Mesenchymal stem cell of adipose (primary cell): Measurements from ENCODE around the genes ZRANB3 and CXCR4.

DNA sequence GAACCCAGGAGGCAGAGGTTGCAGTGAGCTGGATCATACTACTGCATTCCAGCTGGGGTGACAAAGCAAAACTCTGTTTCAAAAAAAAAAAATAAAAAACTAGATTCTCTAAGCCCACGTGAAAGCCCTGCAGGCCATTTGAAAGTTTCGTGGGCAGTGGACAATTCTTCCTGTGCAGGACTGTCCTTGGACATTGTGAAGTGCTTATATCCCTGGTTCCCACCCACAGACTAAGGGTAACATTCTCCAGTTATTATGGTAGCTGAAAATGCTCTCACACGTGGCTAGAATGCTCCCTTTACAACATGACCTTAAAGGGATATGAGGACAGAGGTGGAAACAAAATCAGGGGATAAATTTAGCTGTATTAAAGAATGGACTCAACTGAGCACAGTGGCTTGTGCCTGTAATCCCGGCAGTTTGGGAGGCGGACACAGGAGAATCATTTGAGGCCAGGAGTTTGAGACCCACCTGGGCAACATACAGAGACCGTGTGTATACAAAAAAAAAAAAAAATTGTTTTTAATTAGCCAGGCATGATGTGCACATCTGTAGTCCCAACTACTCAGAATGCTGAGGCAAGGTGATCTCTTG is 167.7 kb downstream of the MGAT5 start:
- CAGE, long polyA plus RNA, result no peak

DNA sequence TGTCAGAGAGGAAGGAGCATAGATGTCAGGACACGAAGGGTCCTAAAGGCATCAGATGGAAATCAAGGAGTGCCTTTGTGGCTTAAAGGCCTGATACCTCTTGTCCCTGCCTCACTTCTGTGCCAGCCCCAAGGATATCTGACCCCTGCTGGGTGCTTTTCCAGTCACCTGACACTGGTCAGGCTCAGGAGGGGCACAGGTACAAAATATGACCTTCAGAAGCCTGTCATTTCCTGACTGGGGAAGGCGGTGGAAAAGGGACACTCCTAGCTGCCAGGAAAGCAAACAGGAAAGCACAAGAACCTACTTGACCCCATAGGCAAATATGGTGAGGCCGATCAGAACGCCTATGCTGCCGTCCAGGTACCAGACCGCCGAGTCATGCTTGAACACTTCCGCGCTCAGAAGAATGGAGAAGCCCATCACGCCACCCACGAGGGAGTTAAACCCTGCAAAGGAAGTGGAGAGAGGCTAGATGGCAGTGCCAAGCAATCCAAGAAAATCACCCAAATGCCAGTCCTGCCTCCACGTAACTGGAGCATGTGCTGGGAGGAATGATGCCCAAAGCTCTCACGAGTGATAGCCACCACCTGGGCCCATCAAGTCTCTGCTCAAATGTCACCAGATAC is 204.0 kb downstream of the MGAT5 start:
- CAGE, long polyA plus RNA, result no peak

GRCh38 chr2:134975596-134976305 is 57.1 kb downstream of the CCNT2 start:
- CAGE, long polyA plus RNA, result no peak

DNA sequence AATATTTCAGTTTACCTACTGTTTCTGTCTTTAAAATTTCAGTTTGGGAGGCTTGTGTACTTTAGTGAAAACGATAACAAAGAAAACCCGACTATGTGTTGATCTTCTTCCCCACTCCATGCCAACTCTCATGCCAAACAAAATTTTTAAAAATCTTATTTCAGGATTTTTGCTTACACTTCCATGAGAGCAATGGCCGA is 62.3 kb downstream of the MAP3K19 start:
- CAGE, long polyA plus RNA, result no peak

DNA sequence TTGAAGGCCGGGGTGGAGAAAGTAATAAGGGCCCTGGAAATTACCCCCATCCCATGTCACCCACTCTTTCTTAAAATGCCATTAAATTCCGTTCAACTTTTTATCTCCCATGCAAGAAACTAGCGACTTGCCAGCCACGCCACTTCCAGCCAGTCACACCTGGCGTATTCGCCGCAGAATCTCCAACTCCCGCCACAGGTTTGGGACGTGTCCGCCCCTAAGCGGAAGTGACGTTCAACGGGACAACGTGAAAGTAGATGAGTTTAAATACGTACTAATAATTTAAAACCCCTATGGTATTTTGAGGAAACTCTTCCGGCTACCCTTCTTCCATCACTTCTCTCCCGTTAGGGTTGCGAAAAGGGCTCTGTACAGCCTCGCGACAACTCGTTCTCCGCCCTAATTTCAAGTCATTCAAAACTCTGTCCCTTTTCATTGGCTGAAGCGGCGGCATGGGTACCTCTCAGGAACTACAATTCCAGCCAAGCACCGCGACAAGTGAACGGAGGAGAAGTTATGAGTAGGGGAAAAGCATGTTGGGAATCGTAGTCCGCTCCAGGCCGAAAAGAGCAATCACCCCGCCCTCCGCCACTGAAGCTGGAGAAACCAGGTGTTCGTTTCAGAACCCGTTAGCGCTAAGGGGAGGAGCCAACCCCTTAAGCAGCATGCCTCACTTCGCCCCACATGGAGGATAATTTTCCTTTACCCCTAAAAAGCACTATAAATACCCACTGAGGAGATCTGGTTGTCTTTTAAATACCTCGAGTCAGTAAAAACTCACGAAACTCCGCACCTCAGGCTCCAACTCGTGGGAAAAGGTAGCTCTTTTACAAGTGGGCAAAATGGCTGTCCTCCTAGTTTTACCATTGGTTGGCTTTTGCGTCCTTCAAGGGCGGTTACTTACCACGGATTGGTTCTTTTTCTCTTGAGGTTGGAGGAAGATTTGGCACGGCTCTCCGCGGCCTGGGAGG is at the start of gene ZRANB3:
Gene ZRANB3 (minus strand): TSS at position 852 of the 971 bp plus-strand sequence.
- CAGE, long polyA plus RNA, result no peak

DNA sequence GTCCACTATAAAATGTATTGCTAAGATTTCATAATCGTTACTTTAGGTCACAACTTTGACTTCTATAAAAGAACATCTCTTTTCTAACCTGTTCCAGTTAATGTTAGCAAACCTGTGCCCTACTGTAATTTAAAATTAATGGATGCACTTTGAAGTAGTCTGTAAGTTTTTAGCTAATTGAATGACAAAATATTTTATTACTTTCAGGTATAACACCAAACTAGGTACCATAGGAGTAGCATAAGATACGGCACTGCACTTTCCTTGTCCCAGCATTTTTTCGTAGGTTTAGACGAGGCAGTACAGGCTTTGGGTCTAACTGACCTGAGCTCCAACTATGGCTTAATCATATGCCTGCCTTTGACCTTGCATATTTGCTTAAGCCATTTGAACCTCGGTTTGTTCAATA is 103.8 kb downstream of the R3HDM1 start:
- CAGE, long polyA plus RNA, result no peak

- CAGE, long polyA plus RNA, result no peak
Measured at GRCh38 chr2:135635574-135636557, 104.6 kb downstream of the R3HDM1 start.

DNA sequence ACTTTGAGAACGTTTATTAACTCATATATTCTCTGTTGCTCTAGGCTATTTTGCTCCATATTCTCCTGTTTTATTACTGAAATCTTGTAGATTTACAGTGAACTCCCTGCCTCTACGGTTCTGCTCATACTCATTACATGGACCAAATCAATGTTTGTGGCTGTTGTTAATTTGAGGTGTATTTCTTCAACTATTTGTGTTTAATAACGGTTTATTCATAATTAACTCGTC is 1.2 kb downstream of the UBXN4 start:
- CAGE, long polyA plus RNA, result no peak

GRCh38 chr2:135761626-135761947 is 19.9 kb downstream of the UBXN4 start:
- CAGE, long polyA plus RNA, result no peak

DNA sequence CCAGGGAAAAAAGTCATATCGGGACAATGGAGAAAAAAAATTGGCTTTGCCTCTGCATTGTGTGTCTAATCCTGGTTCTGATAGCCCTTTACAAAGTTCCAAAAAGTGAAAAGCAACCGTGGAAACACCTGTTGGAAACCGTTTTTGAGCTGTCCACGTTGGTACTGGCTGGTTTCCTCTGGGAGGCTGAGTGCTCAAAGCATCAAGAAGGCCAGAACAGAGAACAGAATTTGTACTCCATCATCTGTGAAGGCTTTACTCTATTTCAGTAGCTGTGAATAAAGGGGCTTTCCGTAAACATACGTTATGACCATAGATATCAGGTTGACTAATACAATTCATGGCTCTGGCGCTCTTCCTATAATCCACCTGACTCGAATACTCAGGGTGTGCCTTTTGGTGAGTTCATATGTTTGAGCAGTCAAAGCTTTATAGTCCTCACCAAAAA is 65.6 kb downstream of the CXCR4 start:
- CAGE, long polyA plus RNA, result no peak

DNA sequence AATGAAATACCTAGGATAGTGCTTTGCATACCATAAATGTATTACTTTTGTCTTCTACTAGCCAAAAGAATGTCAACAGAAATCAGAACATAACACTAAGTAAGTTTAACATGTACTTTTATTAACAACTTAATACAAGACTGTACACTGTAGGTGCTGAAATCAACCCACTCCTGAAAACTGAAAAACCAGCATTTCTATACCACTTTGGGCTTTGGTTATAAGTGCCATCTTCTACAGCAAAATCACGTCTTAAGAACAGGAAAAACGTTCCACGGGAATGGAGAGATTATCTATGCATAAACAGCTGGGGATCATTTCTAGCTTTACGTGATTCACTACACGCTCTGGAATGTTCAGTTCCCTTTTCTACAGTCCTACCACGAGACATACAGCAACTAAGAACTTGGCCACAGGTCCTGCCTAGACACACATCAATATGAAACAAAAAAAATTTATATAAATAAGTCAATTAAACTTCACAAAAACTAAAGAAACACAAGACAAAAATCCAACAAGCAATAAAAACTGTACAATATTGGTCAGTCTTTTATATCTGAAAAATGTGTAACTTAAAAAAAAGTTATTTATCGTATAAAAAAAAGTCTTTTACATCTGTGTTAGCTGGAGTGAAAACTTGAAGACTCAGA is 3.6 kb downstream of the CXCR4 start:
- CAGE, long polyA plus RNA, result no peak

- CAGE, long polyA plus RNA, result no peak
Measured at GRCh38 chr2:136116915-136117862, 760 bp downstream of the CXCR4 start.

GRCh38 chr2:136118010-136118833 is at the start of gene CXCR4:
Gene CXCR4 (minus strand): TSS chr2:136118149.
- CAGE, long polyA plus RNA, result no peak

GRCh38 chr2:136121022-136121534 is 3.1 kb upstream of the CXCR4 start:
- CAGE, long polyA plus RNA, result no peak

- CAGE, long polyA plus RNA, result no peak
Measured at GRCh38 chr2:136136715-136137372, 18.9 kb upstream of the CXCR4 start.

- CAGE, long polyA plus RNA, result no peak
Measured at GRCh38 chr2:136212707-136213662, 95.0 kb upstream of the CXCR4 start.

DNA sequence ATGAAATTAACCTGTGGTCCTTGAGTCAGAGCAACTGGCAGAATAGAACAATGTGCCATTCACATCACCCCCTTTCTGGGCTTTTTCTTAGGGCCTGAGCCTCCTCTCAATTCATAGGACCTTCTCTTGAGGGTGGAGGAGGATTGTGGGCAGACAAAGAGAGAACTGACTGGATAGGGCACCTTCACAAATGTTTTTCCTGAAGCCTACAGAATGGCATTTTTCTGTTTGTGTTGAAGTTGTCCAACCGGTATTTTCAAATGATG is 96.7 kb upstream of the CXCR4 start:
- CAGE, long polyA plus RNA, result no peak

- CAGE, long polyA plus RNA, result no peak
Measured at GRCh38 chr2:136232746-136233247, 114.8 kb upstream of the CXCR4 start.

DNA sequence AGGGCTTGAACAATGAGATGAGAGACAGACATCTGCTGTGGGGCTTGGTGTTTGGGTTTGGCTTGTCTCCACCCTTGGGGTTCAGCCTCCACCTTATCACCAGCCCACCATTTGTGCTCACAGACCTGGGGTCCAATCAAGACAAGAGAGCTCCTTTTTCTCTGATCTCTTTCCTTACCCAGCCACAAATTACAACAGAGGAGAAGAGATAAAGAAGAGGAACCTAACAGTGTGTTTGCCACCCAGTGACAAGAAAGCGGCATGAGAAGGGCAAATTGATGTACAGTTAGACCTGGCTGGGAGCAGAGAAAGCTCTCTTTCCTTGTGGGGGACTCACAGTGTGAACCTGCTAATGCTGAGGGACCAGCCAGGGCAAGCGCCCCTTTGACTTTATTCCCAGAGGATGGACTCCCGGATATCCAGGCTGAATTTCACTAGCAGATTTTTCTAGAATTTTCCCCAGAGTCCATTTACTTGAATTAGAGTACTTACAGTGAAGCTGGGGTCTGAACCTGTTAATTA is 204.6 kb upstream of the CXCR4 start:
- CAGE, long polyA plus RNA, result no peak

GRCh38 chr2:136378432-136378775 is 260.5 kb upstream of the CXCR4 start:
- CAGE, long polyA plus RNA, result no peak